HTR-8/SVneo (cell line): ENCODE results near the gene PARP6.

DNA sequence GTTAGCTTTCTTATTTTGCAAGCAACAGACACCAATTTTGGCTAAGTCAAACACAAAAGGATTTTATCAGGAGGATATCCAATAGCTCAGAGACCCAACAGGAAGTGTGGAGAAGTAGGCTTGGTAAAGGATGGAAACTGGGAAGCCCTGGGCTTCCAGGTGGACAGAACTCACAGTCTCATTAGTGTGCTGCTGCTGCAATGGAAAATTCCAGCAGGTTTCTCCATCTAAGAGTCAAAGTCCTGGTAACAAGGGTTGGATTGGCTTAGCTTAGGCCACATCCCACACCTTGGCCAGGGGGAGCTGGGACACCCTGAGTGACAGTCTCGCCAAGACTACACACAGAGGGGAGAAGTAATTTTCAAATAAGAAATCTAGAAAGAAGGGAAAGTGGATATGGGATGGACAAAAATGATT is 158.5 kb downstream of the THSD4 start:
- RRBS: no CpG with 5 or more reads among the region's 1 CpG

- RRBS: no CpG with 5 or more reads among the region's 8 CpGs
Measured at GRCh38 chr15:71337087-71337944, 222.0 kb downstream of the THSD4 start.

- RRBS: no CpG with 5 or more reads among the region's 9 CpGs
Measured at GRCh38 chr15:71338241-71338781, 223.0 kb downstream of the THSD4 start.

GRCh38 chr15:71435234-71436008 is 320.1 kb downstream of the THSD4 start:
- RRBS: no CpG with 5 or more reads among the region's 7 CpGs

DNA sequence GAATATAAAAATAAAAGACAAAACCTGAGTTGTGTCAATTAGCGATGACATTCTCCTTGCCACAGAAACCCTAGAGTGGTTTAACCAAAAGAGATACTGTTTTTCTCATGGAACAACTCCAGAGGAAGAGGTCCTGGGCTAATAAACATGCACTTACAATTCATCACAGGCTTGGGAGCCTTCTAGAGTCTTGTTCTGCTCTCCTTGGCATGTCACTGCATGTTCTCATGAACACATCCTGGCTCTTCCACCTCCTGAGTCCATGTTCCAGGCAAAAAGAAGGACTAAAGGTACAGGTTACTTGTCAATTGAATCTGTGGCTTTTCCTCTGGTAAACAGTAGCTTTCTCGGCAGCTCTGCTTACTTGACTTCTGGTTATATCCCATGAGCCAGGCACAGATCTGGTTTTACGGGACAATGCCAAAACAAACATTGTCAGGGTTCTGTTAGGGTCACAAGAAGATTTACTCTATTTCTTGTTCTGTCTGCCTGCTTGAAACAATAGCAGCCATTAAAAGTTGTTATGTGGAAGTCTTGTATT is 332.5 kb downstream of the THSD4 start:
- RRBS: no CpG with 5 or more reads among the region's 3 CpGs

- RRBS: no CpG with 5 or more reads among the region's 3 CpGs
Measured at GRCh38 chr15:71515378-71515599, 295.1 kb upstream of the NR2E3 start.

- RRBS: no CpG with 5 or more reads among the region's 7 CpGs
Measured at GRCh38 chr15:71679580-71680443, 130.5 kb upstream of the NR2E3 start.

DNA sequence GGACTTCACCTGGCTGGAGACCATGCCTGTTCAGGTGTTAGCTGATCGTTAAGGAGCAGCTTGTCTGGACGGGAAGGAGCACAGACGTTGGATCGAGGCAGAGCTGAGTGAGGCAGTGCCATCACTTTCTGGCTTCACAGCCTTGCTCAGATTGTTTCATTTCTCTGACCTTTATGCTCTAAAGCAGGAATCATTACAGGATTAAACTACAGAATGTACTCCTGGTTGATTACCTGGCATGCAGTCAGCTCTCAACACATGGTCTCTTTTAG is 119.0 kb upstream of the NR2E3 start:
- RRBS: no CpG with 5 or more reads among the region's 4 CpGs

DNA sequence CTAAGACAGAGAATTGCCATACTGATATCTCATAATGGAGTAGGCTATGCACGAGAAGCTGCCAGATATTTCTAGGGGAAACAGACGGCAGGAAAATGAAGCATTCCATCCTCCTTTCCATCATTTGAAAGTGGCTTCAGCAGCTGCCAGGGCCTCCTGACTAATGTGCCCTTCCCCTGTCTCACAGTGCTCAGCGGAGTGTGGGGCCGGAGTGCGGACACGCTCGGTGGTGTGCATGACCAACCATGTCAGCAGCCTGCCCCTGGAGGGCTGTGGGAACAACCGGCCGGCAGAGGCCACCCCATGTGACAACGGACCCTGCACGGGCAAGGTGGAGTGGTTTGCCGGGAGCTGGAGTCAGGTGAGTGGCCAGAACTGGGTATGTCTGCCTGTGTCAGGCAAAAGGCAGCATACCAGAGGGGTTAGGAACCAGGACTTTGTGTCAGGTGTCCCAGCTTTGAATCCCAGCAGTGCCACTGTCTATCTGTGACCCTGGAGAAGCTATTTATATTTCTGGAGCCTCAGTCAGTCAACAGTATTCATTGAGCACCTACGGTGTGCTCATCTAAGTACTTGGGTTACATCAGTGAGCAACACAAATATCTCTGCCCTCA is 52.5 kb upstream of the NR2E3 start:
- RRBS: 97% methylated on average over 8 of the region's 13 CpGs

DNA sequence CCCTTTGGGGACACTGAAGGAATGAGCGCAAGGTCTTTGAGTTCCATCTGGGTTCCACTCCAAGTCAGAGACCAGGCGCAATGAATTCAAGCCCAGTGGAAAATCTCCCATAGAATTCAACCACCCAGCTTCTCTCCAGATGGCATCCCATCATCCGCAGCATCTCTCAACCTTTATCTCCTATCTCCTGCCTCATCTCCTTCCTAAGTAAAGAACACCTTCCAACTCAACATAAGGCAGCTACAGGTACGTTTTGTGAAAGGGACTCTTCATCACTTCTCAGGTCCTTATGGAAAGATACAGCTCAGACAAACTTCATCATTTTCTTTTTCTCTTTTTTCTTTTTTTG is 7.9 kb downstream of the NR2E3 start:
- RRBS: no CpG with 5 or more reads among the region's 4 CpGs

GRCh38 chr15:72107675-72108076 is 10.3 kb downstream of the MYO9A start:
- RRBS: no CpG with 5 or more reads among the region's 3 CpGs

DNA sequence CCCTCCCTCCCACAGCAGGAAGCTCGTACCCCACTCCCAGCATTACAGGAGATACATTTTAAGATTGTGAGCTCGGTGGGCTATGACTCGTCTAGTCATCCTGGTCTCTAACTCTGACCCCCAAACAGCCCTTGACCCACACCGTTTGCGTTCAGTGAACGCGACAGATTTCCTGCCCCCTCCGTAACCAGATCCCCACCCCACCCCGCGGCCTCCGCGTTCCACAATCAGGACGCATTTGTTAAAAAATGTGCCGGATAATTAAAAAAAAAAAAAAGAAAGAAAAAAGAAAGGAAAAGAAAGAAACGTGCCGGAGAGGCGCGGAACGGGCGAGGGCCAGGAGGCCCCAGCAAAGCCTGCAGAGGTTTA is 1.4 kb downstream of the PKM start:
- RRBS: 1% methylated on average over 5 of the region's 20 CpGs

DNA sequence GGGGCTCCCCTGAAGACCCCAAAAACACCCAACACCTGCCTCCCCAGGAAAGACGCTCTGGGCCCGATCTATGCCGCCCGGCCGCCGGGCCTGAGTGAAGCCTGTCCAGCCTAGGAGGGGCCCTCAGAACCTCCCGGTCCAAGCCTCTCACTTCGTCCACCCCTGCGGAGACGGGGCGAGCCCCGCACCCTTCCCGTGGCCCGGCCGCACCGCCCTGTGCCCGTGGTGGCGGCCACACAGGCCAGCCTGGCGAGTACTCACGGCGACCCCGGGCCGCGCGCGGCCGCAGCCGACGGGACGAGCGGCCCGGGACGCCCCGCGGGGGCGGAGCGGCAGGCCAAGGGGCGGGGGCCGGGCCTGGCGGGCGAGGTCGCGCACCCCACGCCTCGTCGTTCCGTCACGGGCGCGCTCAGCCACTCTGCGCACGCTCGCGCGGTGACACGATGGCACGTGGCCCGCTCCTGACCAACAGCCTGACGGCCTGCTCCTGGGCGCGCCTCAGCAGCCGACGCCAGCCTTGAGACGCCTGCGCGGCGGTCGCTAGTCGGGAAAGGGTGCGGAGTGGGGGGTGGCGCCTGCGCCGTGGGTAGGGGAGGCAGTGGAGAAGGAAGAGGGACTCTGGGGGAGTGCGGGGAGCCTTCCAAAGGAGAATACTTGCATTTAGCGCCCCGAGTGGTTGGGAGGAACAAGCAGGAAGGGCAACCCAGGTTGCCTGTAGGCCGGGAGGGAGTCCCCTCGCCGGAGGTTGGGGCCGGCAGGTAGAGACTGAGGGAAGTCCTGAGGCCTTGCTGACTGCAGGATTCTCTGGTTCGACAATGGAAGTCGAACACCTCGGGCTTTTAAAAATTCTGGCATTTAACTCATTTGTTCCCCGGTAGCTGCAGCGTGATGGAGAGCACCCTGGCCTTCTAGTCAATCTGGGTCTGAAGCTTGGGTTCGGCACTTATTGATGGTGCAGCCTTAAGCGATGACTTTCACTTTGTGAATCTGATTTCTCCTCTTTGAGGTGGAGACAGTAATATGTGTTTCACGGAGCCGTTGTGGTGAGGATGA is at the start of gene PARP6:
TSS of gene PARP6 (minus strand) at position 313 of the 1,053 bp plus-strand sequence.
- RRBS: 4% methylated on average over 40 of the region's 89 CpGs

- RRBS: no CpG with 5 or more reads among the region's 17 CpGs
Measured at GRCh38 chr15:72476140-72476690, 2.1 kb downstream of the ARIH1 start.

DNA sequence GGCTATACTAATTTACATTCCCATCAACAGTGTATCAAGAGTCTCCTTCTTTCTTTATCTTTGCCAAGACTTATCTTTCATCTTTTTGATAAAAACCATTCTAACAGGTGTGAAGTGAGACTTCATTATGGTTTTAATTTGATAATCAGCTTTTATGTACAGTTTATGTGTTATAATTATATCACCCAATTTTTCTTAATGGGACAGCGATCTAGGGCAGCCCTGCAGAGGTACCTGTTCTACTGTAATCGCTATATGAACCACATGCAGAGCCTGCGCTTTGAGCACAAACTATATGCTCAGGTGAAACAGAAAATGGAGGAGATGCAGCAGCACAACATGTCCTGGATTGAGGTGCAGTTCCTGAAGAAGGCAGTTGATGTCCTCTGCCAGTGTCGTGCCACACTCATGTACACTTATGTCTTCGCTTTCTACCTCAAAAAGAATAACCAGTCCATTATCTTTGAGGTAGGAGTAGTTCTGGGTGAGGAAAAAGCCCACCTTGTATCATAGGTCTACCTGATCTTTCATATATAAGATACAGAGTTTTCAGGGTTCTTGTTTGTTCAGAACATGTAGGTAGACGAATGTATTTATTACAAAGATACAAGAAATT is 73.9 kb upstream of the GOLGA6B start:
- RRBS: no CpG with 5 or more reads among the region's 6 CpGs

DNA sequence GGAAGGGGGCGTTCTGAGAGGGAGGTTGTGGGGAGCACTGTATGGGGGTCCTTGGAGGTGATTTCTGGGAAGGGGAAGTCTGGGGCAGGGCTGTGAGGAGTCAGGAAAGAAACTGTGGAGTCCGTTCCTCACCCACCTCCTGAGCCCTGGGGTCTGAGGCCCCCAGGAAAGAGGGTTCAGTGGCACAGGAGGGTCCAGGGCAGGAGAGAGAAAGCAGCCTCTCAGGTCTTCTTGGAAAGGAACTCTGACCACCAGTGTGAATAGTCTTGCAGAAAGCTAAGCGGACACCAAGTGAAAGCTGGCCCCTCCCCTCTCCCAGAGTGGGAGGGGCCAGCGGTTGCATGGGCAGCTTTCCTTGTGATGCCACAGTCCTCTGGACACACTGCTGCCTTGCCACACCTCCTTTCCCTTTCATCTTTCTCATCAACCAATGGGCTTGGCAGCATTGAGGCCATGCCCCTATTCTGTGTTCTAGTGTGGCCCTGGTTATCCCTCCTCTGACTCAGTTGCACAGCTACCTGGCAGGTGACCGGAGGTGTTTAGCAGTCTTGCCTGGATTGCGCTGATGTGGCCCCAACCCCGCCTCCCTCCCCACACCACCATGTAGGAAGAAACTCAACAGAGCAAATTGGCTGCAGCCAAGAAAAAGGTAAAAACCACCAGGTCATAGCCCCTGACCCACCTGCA is 49.7 kb upstream of the GOLGA6B start:
- RRBS: no CpG with 5 or more reads among the region's 7 CpGs

- RRBS: no CpG with 5 or more reads among the region's 13 CpGs
Measured at GRCh38 chr15:72784236-72784761, 741 bp upstream of the ADPGK start.

- RRBS: no CpG with 5 or more reads among the region's 7 CpGs
Measured at GRCh38 chr15:73303517-73304222, 65.1 kb downstream of the HCN4 start.

GRCh38 chr15:73578044-73578432 is 55.2 kb downstream of the NPTN start:
- RRBS: no CpG with 5 or more reads among the region's 2 CpGs

GRCh38 chr15:73688230-73688723 is 4.1 kb downstream of the CD276 start:
- RRBS: no CpG with 5 or more reads among the region's 5 CpGs